ENCODE data around the genes SRGAP3 and OGG1.

DNA sequence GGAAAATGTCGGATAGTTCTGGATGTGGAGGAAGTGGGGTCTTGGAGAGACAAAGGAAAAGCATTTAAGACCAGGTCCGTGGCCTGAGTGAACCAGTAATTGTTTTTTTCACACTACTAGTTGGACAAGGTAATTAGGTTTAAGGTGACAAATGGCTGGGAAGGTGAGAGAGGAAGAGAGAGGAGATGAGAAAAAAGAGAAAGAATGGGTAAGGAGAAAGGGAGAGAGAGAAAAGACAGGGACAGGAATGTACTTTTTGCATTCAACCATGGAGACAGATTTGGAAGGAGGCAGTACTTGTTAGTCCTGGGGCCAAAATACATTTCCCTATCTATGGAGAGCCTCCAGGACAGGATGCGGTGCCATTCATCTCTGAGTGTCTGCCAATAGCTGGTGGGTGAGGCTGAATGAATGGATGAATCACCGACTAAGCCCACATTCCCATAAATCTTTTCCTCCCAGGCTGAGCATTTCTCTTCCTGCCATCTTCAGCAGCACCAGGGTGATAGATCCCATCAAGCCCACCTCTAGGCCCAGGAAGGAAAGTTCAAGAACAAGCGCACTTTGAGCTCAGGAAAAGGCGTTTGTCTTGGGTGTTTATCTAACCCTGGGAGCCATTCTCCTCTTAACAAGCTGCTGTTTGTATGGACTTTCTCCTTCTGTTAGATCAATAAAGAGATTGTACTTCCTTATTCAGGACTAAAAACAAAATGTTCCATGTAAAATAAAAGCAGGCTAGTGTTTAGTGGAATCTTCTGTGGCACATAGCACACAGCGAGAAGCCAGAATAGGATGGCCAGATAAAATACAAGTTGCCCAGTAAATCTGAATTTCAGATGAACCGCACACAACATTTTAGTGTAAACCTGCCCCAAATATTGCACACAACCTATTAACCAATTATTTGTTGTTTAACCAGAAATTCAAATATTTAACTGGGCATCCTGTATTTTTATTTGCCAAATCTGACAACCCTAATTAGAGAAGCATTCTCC lies 1.7 kb upstream of the RAD18 start:
- RRBS = no CpG with 5 or more reads among the region's 8 CpGs
CAGE:
- cytosol, long polyA plus RNA = no peak
- long polyA plus RNA = no peak
- nucleus, long polyA plus RNA = no peak

- RRBS = no CpG with 5 or more reads among the region's 4 CpGs
CAGE:
- cytosol, long polyA plus RNA = no peak
- long polyA plus RNA = no peak
- nucleus, long polyA plus RNA = no peak
Measured at GRCh38 chr3:9135682-9135849, 113.9 kb downstream of the SRGAP3 start.

- RRBS = 2% methylated on average over 9 of the region's 25 CpGs
CAGE:
- cytosol, long polyA plus RNA = no peak
- long polyA plus RNA = no peak
- nucleus, long polyA plus RNA = start-site peak on the minus strand at chr3:9249624-9249694, 69 and 61 reads in 2 replicates
Measured at GRCh38 chr3:9249273-9249868, at the start of gene SRGAP3. SRGAP3 (minus strand) TSS chr3:9249646.

GRCh38 chr3:9397304-9397542 lies 192 bp upstream of the SETD5 start:
- RRBS = 1% methylated on average over 5 of the region's 19 CpGs
CAGE:
- cytosol, long polyA plus RNA = no peak
- long polyA plus RNA = no peak
- nucleus, long polyA plus RNA = start-site peak on the minus strand at chr3:9397437-9397498, 229 and 705 reads in 2 replicates

DNA sequence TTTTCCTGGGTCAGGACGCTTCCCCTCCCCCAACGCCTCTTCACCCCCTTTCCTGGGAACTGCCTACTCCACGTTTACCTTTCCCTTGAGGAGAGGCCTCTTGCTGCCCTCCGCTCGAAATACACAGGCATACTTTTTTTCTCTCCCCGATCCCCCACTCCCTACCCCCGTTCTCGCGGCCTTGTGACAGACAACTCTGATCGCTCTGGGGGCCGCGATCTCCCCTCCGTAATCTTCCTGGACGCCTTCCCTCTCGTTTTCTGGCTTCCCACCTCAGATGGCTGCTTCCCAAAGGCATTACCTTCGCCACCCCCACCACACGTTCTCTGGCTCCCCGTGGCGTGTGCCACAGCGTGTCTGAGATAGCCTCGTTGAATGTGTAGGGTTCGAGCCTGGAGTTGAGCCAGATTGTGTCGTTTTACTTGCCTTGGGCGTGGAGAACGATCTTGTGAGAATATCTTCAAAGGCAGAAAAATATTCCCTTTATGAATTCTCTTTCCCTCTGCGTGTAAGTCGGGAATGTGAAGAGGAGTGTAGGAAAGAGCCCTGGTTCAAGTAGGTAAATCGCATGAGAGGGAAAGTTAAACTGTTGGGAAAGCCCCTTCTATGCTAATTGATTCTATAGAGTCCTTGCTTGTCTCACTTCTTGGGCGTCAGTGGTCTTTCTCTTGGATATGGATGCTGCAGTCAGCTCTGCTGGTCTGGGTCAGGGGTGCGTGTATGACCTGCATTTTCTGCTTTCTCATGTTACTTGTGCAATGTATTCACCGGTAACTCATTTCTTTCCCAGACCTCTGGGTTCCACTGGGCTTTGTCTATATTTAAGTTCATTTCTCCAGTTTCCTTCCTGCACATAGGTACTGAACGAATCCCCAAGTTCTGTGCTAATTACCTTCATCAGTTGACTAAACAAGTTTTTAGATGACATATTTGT lies 1.1 kb downstream of the SETD5 start:
- RRBS = no CpG with 5 or more reads among the region's 32 CpGs
CAGE:
- cytosol, long polyA plus RNA = no peak
- long polyA plus RNA = no peak
- nucleus, long polyA plus RNA = no peak

- RRBS = no CpG with 5 or more reads among the region's 15 CpGs
CAGE:
- cytosol, long polyA plus RNA = no peak
- long polyA plus RNA = no peak
- nucleus, long polyA plus RNA = no peak
Measured at GRCh38 chr3:9444583-9445334, 47.3 kb downstream of the SETD5 start.

DNA sequence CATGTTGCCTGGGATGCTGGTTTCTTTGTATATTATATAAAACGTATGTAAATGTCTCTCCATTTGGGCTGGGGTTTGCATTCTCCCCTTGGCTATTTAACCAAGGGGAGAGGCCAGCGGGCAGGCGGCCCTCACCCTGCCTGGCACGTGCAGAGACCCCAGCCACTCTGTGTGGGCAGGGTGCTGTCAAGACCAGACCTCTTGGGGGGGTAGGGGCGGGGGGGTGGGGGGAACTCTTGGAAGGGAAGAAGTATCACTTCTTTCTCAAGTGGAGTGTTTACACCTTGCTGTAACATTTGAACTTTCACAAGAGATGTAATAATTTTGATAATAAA lies 75.9 kb downstream of the LHFPL4 start:
- RRBS = no CpG with 5 or more reads among the region's 5 CpGs
CAGE:
- cytosol, long polyA plus RNA = no peak
- long polyA plus RNA = no peak
- nucleus, long polyA plus RNA = no peak

GRCh38 chr3:9749659-9750724 lies at the start of gene OGG1:
OGG1 (plus strand) TSS chr3:9749952.
- RRBS = 1% methylated on average over 6 of the region's 63 CpGs
CAGE:
- cytosol, long polyA plus RNA = no peak
- long polyA plus RNA = no peak
- nucleus, long polyA plus RNA = no peak

DNA sequence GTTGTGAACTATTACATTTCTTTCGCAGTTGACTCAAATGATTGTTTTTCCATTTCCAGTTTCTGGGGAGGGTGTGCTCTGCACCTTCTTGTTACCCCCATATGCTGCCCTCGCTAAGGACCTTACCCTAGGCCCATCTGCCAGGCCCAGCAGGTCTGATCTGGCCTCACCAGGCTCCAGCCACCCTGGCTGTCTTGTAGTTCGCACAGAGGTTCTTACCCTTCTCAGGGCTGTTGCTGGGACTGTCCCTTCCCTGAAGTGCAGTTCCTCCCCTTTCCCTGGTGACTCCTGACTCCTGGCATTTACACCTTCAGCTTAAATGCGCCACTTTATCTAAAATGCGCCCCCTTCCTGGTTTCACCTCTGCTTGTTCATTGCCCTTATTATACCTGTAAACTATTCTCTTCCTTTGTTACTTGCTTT lies 904 bp upstream of the TTLL3 start:
- RRBS = no CpG with 5 or more reads among the region's 5 CpGs
CAGE:
- cytosol, long polyA plus RNA = no peak
- long polyA plus RNA = no peak
- nucleus, long polyA plus RNA = no peak

- RRBS = 18% methylated on average over 16 of the region's 61 CpGs
CAGE:
- cytosol, long polyA plus RNA = no peak
- long polyA plus RNA = no peak
- nucleus, long polyA plus RNA = no peak
Measured at GRCh38 chr3:9915515-9916324, 1.2 kb upstream of the IL17RC start.

DNA sequence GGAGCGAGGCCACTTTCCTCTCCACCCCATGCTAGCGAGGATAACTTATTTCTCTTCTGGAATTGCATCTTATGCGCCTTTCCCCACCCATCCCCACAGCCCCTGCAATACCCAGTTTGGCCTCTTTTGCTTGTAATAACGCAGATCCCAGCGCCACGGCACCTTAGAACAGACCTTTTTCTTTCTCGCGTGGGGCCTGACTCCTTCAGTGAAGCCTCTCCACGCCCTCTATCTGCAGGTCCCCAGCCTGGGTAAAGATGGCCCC lies 480 bp downstream of the CRELD1 start:
- RRBS = no CpG with 5 or more reads among the region's 9 CpGs
CAGE:
- cytosol, long polyA plus RNA = no peak
- long polyA plus RNA = no peak
- nucleus, long polyA plus RNA = no peak

DNA sequence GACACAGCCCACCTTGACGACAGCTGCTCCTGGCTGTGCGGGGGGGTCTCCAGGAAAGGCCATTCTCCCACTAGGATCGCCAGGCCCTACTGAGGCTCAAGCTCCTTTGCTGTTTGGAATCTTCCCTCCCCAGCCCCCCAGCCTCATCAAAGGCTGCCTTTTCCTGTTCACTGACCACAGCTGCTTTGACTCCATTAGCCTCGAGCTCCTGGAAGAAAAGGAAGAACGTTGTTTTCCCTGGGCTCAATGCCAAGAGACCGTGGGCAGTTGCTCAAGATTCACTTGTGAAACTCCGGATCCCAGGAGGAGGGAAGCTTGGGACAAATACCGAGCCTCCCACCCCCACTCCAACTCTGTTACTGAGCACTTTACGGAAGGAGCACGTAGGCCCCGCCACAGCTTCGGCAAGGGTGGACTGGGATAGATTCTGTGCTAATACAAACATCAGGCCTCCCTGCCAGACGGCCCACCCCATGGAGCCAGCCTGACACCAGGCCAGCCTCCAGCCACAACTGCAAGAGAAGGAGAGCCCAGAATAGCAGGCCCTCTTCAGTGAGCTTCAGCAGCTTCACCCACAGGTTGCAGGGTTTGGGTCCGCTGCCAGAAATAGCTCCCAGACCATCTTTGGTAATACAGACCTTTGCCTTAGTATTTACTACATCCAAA lies 10.8 kb upstream of the FANCD2 start:
- RRBS = no CpG with 5 or more reads among the region's 14 CpGs
CAGE:
- cytosol, long polyA plus RNA = no peak
- long polyA plus RNA = no peak
- nucleus, long polyA plus RNA = no peak

GRCh38 chr3:10194321-10195284 lies 29.9 kb downstream of the IRAK2 start:
- RRBS = no CpG with 5 or more reads among the region's 13 CpGs
CAGE:
- cytosol, long polyA plus RNA = no peak
- long polyA plus RNA = no peak
- nucleus, long polyA plus RNA = no peak

DNA sequence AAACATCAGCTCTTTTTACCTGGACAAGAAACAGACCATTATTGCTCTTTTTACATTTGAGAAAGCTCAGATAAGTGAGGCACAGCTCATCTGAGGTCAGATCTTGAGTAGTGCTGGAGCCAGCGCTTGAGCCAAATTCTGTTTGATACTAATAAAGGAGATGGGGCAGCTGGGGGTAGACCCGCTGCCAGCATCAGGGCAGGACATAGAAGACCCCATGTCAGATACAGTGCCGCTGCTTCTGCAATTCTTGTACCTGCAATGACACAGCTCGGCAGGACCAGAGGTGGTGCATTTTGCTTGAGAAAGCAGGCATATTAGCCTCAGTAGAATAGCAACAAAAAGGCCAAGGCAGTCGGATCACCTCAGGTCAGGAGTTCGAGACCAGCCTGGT lies 39.4 kb downstream of the IRAK2 start:
- RRBS = no CpG with 5 or more reads among the region's 6 CpGs
CAGE:
- cytosol, long polyA plus RNA = no peak
- long polyA plus RNA = no peak
- nucleus, long polyA plus RNA = no peak

DNA sequence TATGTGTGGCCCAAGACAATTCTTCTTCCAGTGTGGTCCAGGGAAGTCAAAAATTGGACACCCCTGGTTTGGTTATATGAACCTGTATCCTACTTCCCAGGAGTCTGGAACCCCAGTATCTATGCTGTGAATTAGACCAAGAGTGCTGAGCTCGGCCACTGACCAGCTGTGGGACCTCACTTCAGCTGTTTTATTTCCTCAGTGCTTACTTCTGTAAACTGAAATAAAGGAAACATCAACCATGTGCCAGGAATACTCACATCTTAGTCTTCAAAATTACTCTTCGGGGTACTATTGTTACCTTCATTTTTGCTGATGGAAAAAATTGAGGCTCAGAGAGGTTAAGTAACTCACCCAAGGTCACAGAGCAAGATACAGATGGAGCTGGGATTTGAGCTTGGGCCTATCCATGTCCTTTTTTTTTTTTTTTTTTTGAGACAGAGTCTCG lies 35.9 kb upstream of the TATDN2 start:
- RRBS = no CpG with 5 or more reads among the region's 3 CpGs
CAGE:
- cytosol, long polyA plus RNA = no peak
- long polyA plus RNA = no peak
- nucleus, long polyA plus RNA = no peak

DNA sequence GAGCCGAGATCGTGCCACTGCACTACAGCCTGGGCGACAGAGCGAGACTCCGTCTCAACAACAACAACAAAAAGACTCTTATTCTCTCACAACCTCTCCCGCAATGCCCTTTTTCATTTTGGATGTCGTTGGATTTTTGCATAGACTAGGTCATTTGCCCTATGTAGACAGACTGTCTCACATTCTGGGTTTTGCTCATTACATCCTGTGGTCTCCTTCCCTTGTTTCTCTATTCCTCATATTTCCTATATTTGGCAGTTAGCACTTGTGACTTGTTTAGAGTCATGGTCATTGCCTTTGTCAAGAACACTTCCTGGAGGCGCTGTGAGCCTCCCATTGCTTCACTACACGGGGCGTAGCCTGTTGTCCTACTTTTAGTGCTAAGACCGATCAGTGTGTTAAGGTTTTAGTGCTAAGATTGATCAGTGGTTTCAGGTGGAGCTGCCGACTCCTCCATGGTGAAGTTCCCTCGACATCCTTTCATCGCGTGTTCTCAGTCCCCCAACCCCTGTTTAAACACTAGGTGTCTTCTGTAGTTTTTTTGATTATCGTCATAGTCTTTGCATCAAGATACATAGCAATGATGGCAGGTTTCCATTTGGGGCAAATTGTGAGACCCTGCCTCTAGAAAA lies 16.1 kb upstream of the TATDN2 start:
- RRBS = no CpG with 5 or more reads among the region's 16 CpGs
CAGE:
- cytosol, long polyA plus RNA = no peak
- long polyA plus RNA = no peak
- nucleus, long polyA plus RNA = no peak

- RRBS = no CpG with 5 or more reads among the region's 4 CpGs
CAGE:
- cytosol, long polyA plus RNA = no peak
- long polyA plus RNA = no peak
- nucleus, long polyA plus RNA = no peak
Measured at GRCh38 chr3:10319171-10319509, 1.8 kb downstream of the SEC13 start.

GRCh38 chr3:10845441-10845875 lies 29.4 kb downstream of the SLC6A11 start:
- RRBS = no CpG with 5 or more reads among the region's 2 CpGs
CAGE:
- cytosol, long polyA plus RNA = no peak
- long polyA plus RNA = no peak
- nucleus, long polyA plus RNA = no peak

GRCh38 chr3:10926648-10927393 lies 65.7 kb upstream of the SLC6A1 start:
- RRBS = no CpG with 5 or more reads among the region's 20 CpGs
CAGE:
- cytosol, long polyA plus RNA = no peak
- long polyA plus RNA = no peak
- nucleus, long polyA plus RNA = no peak

DNA sequence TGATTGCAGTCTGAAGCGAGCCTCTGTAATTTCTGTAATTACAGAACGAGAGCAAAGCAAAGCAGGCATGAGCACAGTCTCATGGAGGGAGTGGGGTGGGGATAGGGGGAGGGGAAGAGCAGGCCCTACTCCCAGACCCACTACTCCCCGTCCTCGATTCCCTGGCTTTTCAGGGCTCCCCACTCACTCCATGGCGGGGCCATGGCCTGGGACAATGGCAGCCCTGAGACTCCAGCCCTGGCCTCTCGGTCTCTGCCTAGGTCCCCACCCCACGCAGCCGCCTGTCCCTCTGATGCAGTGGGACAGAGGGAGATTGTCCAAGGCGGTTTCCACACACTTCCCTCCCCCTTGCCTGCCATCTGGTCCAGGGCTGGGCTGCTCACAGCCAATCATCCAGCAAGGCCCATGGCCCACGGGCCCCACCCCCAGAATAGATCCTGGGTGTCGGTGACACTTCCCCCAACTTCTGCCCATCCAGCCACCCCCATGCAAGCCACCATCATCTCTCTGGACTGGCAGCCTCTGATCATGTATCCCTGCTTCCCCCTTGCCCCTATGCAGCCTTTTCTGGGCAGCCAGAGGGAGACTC lies 18.3 kb downstream of the SLC6A1 start:
- RRBS = no CpG with 5 or more reads among the region's 11 CpGs
CAGE:
- cytosol, long polyA plus RNA = no peak
- long polyA plus RNA = no peak
- nucleus, long polyA plus RNA = no peak

All from SK-N-SH (cell line).